Airway epithelial cell (primary cell): ENCODE measurements around a stretch of chr17.

- RAMPAGE, long total RNA: no peak
Measured at GRCh38 chr17:22310701-22311239, 618.4 kb downstream of the KCNJ18 start.

GRCh38 chr17:27323621-27324164, 29.8 kb downstream of the WSB1 start:
- RAMPAGE, long total RNA: no peak

GRCh38 chr17:27344184-27344928, 50.4 kb downstream of the WSB1 start:
- RAMPAGE, long total RNA: no peak

- RAMPAGE, long total RNA: no peak
Measured at GRCh38 chr17:27352524-27353492, 58.9 kb downstream of the WSB1 start.

DNA sequence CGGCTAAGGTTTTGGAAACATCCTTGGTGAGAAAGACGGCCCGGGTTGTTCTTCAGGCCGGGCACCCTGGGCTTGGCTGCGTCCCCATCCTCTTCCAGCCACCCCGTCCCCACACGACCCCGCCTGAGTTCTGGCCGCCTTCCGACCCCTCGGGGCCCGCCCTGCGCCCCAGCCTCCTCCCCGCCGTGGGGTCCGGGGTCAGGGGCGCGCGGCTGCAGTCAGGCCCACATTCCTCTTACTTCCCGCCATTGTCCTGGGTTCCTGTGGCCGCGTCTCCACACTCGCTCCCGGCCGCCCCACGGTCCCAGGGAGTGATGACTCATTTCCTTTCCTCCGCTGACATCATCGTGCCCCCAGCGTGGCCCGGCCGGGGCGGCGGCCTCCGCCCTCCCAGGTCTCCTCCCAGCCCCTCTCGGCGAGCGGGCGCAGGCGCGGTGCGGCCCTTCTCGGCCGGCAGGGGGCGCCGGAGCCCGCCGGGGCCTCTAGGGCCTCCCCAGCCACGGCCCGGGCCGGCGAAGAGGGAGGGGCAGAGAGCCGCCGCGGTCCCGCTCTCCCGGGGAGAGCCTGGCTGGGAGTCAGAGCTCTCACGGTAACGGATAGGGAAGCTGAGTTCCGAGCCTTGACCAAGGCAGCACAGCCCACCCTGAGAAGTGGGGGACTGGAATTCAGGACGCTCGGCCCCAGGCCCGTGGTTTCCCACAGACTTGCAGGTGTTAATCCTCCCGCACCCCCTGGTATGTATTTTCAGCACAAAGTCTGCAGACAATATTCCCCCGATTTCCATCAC, 59.8 kb downstream of the WSB1 start:
- RAMPAGE, long total RNA: no peak

DNA sequence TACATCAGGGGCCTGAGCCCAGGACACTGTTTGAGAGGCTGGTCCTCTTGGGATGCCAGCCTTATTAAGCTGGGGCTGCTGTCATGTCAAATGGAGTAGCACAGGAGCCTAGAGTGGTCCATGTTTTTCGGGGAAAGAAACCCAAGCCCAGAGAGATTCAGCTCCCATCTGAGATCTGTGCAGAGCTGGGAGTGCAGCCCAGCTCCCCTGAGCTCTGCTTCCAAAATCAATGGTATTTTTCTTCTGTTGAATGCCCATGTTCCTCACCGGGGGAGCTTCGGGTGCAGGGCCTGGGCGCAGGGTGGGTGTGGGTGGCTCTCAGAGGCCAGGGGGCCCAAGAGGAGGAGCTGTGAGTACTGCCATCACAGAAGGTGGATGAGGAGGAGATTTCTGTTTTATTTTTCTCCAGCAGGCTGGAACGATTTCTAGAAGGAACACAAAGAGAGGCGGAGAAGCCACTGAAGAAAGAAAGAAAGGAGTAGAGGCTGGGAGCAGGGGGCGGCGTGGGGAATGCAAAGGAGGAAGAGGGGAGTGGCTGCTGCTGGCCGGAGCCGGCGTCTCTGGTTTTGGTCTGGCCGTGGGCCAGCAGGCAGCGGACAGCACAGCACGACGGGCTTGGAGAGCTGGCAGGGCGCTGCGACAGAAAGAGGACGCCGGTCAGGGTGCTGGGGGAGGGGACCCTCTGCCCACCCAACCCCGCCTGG, 76.3 kb upstream of the KSR1 start:
- RAMPAGE, long total RNA: no peak

DNA sequence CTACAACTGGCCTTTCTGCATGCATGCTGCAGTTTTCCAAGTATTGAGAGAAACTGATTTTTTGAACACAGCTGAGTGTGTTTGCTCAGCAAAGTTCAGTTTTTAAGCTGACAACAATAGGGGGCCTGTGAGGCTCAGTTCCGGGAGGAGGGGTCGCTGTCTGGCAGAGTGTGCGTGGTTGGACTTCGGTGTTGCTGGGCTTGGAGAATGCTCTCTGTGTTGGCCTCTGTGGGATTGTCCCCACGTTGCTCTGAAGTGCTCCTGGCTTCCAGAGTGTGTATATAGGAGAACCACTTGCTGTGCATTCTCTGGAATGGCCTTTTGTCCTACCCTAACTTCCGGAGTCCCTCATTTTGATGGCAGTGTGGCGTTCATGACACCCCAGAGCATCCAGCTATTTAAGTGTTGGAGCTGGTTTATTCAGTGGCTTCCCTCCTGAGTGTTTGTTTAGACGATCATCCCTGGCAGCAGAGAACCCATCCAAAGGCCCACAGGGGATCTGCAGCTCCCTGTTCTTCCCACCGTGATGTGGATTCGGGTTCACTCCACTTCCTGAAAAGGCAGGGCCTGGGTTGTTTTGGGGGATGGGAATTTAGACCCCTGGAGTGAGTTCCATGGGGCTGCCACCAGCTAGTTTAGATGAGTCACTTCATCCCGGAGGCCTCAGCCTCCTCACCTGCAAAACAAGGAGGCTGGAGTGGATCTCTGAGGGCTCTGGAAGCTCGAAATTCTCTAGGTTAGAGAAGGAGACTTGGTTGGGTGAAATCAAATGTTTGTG, 2.1 kb downstream of the KSR1 start:
- RAMPAGE, long total RNA: no peak

DNA sequence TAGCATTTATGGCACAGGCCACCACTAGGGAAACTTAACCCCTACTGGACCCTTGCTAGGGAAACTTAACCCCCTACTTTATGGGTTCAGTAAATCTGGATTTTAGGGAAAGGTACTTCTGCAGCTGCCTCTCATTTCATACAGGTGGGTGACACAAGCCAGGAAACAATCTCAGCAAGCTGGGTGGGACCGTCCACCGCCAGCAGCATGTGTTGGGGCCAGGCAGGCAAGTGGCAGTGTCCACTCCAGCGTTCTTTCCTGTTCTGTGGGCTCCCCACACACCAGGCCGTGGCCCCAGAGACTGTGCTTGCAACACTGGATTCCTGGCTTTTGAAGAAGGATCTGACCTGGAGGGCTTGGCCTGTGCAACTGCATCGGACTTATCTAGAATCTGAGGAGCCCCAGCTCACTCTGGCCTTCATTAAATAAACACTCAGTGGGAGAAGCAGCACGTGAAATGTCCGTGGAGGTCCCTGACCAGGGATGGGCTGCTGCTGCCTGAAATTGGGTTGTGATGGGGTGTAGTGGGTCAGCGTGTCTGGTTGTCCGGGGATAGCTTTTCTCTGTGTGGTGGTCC, 3.1 kb downstream of the KSR1 start:
- RAMPAGE, long total RNA: no peak

DNA sequence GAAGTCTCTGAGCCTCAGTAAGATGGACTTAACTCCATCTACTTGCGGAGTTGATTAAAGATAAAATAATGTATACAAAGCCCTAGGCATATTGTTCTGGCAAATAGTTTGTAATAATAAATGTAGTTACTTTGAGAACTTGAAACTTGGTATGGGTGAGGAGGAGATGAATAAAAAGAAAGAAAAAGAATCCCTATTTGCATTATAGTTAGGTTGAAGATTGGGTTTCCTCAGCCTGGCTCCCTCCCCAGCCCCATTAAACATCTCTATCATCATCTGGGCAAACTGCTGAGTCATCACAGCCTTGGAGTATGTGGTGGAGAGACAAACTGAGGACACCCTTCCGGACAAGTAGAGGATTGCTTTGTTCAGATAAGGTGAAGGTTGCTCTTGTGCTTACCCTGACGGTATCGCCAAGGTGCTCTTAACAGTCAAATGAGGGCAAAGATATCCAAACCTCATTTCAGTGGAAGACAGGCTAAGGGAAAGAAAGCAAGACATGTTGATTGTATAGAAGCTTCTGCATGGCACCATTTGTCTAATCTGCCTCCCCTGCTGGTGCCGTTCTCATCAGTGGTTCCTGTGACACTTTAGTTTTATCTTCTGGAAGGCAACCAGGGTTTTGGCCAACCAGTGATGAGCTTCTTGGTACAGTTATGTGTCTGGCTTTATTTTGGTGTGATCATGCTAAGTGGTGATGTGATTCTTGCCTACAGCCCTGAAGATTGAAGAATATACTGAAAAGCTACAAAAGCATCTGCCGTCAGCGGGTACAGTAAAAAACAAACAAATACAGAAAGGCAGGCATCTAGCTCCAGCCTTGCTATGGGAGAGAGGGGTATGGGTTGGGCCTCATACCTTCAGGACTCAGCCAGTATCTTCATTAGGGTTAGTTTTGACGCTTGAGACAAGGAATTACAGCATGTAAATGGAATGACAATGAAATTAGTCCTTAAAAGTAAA, 56.9 kb upstream of the LGALS9 start:
- RAMPAGE, long total RNA: no peak

GRCh38 chr17:27601179-27601783, 29.7 kb upstream of the LGALS9 start:
- RAMPAGE, long total RNA: no peak

GRCh38 chr17:27605391-27605885, 25.6 kb upstream of the LGALS9 start:
- RAMPAGE, long total RNA: no peak

GRCh38 chr17:27625555-27626435, 5.2 kb upstream of the LGALS9 start:
- RAMPAGE, long total RNA: no peak

DNA sequence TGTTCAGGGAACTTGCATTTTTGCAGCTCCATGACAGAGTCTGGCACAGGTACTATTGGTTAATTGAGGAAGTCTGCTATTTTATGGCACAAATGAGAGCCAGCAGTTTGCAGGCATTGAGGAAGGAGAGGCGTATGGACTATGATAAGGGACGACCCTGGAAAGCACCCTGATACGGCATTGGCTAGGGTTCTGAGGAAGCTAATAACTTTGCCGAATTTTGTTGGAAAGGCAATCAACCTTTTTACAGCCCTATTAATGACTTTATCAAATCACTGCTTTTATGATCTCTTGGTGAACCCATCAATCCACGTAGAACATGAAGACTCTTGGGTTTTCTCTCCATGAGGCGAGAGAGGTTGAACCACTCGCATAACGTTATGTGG, 11.8 kb upstream of the NOS2 start:
- RAMPAGE, long total RNA: no peak

DNA sequence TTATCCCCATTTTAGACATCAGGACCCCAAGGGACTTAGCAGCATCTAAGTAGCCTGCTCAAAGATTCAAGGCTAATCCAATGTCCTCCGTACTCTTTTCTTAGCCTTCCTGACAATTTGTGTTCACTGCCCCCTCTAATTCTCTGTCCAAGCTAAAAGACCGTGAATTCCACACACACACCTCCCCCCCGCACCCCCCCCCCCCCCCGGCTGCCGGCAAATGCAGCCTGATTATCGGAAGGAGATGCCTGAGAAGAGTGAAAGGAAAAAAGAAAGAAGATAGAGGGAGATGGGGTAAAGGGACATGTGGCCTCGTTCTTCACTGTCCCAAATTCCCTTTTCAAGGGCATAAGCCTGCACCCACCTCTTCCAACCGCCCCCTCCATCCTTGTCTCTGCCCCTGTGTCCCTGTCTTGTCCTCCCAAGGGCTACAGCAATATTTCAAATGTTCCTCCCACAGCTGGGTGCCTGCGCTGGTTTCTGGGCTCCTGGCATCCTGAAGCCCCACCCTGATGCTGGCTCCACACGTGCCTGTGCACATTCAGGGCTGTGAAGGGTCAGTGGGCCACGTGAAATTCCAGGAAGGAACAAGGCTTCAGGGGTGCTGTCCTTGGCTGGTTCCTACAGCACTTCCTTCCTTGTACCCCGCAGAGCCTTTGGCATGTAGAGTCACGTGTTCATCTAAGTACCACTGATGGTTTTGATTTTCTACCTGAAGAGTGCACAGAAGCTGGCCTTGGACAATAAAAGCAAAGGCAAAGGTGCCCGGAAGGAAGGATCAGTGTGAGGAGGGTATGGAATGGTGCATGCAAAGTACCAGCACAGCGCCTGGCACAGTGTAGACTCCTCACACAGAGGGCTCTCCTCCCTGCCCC, 57.8 kb upstream of the NLK start:
- RAMPAGE, long total RNA: no peak

DNA sequence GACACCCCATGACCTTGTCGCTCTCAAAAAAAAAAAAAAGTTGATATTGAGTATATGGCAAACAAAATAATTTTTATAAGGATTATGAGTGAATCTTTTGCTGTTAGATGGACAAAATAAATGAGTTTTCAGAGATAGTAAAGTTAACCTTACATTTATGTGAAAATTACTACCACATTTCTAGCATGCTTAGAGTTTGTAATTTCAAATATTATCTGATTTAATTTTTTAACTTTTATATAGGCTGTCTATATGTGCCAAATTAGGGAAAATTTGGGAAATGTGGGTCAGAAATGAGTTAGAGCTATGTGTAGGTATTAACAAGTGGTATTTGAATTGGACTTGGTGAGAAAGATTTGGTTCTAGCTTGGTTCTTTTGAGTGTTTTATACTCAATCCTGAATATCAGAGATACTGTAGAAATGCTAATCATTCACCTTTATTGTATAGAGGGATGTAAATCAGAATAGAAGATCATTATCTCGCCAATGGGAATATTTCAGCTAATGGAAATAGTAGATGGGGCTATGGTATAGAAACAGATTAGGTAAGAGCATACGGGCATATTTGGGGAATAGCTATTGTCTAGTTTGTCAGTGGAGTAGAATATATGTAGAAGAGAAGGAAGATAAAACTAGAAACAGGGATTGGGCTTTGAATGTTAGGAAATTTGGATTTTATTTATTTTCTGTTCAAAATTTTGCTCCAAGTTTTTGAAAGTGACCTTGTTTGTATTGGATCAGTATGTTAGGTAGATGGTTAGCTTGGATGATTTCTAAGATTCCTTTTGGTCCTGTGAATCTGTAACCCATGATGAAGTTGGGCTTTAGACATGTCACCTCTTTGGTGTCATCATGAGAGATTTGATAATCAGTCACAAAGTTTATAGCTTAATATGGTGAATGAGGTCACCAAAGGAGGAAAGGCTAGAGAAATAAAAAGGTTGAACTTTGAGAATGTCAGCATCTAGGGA, 44.8 kb downstream of the NLK start:
- RAMPAGE, long total RNA: no peak

- RAMPAGE, long total RNA: no peak
Measured at GRCh38 chr17:28172145-28172699, 129.7 kb downstream of the NLK start.

- RAMPAGE, long total RNA: no peak
Measured at GRCh38 chr17:28346446-28346887, 10.9 kb downstream of the POLDIP2 start.

- RAMPAGE, long total RNA: no peak
Measured at GRCh38 chr17:28403900-28404279, 2.1 kb downstream of the SLC46A1 start.

DNA sequence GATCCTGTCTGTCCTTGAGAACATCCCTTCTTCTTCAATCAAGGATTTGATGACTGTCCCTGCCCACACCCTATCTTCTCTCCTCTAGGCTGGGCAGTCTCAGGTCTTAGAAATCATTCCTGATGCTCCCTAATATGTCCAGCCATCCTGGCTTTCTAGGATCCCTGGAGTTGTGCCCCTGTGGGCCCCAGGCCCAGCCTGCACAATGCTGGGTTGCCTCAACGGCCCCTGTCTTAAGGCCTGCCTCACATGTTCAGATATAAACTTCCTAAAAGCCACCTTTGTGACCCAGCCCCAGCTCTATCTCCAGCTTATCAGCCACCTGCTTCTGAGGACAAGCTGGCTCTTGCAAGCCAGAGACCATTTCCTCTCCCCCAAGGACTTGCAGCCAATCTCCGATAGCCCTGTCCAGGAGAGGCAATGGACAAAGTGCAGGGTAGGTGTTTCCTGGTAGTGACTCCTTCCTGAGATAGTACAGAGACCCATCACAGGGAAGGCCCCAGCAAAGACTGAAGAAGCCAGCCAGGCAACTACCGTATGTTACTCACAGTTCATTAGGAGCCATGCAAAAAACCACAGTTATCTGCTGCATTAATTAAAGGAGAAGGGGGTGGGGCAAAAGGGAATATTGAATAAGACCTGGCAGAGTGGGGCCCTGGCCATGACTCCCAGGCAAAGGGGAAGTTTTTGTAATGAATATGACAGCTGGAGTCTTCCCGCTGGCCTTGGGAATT, 2.7 kb upstream of the SLC13A2 start:
- RAMPAGE, long total RNA: no peak

DNA sequence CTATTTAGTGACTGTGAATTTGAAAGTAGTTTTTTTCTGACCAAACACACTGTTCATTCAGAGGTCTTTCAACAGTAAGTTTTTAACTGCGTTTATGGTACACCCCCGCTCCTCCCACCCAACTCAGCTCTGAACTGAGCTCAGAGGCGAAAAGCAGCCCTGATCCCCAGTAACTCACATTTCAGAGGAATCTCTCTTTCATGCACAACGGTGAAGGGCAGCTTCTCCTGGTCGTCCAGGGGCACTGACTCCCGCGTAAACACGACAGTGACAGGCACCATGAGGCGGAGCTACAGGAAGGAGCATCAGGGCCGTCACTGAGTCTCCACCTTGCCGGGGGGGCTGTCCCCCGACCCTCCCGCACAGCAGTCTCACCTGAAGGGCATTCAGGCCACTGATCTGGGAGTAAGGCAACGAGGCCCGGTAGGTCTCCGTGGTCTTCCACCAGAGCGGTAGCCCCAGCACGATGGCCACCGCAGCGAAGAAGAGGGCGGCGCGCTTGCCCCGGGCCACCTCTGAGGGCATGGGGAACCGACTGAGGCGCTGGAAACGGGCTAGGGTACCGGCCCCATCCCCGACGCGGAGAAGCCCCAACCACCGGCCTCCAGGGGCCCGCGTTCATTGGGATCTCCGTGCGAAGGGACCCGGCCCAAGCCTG, 521 bp downstream of the PIGS start:
- RAMPAGE, long total RNA: no peak